Colonic mucosa (tissue), 1 donor: ENCODE measurements around a stretch of chr22.

- PRO-cap, result bidirectional peak, plus-strand start at chr22:42301051, minus-strand start at chr22:42300752
These were observed 30.4 kb upstream of the TCF20 start for GRCh38 chr22:42300562-42301552.

DNA sequence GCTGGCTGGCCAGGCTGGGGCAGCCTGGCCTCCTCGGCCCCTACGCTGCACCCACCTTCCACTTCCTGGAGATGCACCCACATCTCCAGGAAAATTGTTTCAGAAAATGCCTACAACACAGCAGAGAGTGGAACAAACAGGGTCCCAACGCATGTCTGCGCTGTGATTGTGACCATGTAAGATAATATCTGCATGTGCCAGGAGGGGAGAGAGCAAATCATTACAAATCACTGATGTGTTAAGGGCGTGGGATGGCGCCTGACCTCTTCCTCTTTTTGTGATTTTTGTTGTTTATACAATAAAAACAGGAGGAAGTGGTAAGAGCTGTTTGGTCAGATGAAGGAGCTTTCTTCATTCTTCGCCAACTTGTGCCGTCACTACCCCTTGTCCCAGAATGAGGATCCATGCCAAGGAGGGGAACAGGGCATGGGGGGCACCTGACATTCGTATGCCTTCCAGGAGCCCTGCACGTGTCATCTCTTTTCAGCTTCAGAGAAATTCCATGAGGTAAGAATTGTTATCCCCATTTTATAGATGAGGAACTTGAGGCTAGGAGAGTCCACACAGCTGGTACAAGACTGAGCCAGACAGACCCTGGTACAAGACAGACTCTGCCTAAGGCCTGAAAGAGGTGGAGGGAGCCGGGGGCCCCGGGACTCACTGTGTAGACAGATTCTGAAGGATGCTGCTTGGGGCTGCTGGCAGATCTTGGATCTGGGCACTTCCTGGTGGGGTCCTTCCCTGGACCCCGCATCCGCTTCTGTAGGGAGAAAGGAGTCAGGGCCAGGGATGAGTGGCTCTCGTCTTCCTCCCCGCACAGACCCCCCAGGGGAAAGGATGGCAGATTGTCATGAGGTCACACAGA is 34.8 kb downstream of the NFAM1 start:
- PRO-cap, result no peak

DNA sequence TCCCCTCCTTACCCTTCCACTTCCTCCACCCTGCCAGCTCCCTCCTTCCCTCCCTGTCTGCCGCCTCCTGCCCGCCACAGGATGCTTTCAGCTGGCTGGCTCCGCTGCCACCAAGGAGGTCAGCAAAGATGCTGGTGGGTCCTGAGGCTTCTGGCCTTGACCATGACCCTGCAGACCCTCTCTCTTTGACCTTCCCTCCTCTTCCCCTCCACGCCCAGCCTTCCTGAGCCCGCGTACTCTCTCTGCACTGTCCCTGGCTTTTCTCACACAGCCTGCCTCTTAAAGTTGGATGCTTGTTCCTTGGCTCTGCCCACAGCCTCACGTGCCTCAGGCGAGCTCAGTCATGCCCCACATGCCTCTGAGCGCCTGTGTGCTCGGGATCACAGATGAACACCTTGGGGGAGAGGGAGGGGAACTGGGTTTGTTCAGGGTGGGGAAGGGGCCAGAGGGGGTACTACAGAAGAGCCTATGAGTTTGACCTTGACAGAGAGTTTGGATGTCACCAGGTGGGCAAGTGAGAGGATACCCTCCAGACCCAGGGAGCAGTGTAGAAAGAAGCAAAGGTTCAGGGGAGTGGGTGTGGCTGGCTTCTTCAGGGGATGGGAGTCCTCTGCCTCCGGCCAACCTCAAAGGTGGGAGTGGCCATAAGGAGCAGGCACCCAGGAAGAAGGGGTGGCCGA is 6.6 kb downstream of the NFAM1 start:
- PRO-cap, result no peak

- PRO-cap, result no peak
These were observed 27.5 kb upstream of the NFAM1 start for GRCh38 chr22:42459721-42460146.

DNA sequence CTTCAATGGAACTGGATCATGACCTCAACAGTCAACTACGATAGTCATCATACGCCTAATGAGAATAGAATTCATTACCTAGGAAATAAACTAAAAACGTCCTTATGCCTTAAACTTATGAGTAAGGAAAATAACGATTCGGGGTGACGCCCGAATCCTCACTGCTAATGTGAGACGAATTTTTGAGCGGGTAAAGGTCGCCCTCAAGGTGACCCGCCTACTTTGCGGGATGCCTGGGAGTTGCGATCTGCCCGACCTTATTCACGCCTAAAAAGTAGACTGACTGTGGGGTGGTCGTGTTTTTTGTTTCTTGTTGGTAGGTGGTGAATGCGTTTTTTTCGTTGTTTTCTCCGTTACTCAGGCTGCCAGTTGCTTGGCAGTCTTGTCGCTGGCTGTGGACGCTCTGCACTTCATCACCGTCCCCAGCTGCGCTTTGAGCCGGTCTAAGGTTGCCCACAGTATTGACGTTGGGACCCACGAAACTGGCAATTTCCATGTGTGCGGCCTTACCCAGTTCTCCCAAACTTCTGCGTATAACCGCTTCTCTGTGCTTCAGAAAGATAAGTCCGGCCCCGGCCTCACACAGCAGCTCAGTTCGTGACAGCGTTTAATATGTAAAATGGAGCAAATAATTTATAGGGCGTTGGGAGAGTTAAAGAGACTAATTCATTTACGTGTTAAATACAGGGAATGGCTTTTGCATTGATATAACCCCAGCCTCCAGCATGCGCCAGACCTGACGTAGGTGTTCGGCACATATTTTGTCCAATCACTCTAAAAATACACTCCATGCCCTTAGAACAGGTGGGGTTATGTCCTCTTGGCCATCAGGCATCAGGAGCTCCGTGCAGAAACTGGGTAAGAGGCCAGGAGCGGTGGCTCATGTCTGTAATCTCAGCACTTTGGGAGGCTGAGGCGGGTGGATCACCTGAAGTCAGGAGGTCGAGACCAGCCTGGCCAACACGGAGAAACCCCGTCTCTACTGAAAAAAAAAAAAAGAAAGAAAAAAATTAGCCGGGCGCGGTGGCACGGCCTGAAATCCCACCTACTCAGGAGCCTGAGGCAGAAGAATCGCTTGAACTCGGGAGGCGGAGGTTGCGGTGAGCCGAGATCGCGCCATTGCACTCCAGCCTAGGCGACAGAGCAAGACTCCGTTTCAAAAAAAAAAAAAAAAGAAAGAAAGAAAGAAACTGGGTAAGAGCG is 858 bp upstream of the POLDIP3 start:
- PRO-cap, result bidirectional peak, plus-strand start at position 136 of the sequence, minus-strand start outside the sequence

DNA sequence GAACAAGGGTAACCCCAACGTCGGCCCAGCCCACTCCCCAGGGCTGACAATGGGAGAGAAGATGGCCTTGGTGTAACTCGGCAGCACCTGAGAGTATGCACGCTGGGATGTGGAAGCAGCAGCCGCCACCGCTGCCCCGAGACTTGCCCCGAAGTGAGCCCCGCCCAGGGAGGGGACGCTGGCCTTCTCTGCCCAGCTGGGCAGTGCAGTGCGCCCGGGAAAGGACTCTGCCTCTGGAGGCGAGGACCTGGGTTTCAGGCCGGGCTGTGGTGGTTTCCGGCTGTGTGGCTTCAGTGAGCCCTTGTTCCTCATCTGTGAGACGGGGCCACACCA is 8.6 kb upstream of the POLDIP3 start:
- PRO-cap, result no peak

DNA sequence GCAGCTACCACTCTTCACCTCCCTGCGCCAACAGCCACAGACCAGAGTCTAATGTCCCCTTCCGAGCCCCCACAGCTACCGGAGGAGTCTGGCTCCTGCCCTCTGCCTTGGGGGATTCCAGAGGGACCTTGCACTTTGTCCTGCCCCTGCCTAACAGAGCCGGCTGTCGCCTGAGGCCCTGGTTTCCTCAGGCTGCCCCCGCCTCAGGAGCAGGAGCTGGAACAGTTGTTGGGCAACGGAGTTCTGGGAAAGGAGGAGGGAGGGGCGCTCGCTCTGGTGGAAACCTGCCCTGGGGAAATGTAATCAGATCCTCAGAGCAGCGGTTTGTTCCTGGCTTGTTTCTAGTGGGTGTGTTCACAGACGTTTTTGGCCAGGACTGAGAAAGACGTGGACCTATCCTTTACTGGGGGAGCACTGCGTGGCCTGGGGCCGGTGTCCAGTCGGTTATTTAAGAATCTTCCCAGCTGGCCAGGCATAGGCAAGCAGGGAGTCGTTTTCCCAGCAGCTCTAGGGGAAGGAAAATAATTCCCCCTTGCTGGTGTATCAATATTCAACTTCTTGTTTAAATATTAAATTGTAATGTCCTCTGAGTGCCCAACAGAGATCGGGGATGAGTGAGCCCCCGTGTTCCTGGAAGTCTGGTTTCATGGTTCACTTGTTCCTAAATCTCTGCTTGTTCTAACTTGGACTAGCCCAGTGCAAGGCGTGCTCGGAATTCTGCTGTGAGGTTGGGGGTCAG is 32.2 kb downstream of the A4GALT start:
- PRO-cap, result no peak

- PRO-cap, result no peak
These were observed 1.8 kb downstream of the A4GALT start for GRCh38 chr22:42718605-42719544.

- PRO-cap, result no peak
These were observed 523 bp downstream of the A4GALT start for GRCh38 chr22:42719984-42720709.

GRCh38 chr22:42759204-42759703 is 38.6 kb upstream of the A4GALT start:
- PRO-cap, result no peak

DNA sequence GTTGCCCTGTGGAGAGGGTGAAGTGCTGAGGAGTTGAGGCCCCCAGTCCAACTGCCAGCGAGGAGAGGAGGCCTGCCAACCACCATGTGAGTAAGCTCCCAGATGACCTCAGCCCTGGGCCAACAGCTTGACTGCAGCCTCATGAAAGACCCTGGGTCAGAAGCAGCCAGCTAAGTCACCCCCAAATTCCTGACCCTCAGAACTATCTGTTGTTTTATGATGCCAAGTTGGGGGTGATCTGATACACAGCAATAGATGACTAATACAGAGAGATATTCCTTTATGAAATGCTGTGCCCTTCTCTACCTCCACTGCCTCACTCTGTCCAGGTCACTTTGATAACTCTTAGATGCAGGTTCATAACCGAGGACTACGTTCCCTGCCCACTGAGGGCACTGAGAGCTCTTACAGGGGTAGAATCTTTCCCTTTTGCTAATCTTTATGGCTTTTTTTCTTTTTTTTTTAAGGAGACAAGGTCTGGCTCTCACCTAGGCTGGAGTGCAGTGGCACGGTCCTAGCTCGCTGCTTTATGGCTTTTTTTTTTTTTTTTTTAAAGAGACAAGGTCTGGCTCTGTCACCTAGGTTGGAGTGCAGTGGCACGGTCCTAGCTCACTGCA is 7.9 kb downstream of the ARFGAP3 start:
- PRO-cap, result no peak

DNA sequence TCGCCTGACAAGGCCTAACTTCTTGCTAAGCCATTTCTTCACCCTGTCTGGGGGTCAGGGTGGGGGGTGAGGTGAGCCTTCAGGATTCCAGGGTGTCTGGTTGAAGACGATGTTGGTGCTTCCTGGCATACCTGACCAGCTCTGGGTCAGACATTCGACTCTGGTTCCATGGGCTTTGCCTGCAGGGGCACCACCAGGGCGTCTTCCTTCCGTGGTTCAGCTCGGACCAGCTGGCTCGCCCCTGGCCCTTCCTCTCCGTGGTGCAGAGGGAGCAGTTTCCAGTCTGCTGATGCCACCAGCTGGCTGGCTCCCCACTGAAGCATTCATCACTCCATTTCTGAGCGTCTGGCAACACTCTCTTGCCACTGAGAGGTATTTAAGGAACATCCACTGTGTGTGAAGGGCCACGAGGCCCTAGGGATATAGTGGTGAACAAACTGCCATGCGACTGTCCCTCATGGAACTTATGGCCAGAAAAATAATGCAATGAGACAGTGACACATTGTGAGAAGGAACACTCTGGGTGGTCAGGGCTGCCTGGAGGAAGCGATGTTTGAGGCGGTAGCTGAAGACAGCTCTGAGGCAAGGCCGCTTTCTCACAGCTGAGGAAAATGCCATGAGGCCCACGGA is 44.7 kb upstream of the ARFGAP3 start:
- PRO-cap, result no peak

- PRO-cap, result no peak
These were observed 37.5 kb downstream of the PACSIN2 start for GRCh38 chr22:42977170-42978198.

DNA sequence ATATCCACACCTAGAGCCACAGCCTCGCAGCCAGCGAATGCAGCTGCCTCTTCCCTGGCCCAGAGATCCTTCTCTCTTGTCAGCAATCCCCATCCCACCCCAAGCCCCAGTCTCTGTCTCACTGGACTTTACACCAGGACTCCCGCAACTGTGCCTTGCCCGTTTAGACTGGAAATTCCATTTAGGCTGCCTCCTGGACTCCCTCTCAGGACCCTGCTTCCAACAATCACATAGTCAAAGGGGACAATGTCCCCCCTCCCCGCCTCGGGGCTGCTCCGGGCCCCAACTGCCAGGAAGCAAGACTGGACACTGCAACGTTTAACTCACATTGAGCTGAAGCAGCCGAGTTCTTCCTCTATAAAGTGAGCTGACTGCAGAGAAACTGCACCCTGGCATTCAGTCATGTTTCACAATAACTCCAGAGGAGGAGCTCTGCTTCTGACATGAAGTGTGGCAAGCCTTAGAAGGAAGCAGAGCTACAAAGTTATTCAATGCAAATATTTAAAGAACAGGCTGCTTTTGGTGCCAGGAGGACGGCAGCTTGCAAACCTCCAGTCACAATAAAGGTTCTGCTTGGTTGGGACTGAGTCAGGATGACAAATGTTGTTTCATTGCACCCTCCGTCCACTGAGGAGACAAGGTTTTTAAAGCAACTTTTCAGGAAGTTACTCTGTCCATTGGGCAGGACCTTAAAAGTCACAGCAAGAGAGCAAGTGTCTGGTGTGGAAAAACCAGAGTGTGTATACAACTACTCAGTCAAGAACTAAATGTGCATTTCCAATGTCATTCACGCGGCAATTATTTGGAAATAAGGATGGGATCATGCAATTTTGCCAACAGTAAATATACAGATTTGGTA is 19.9 kb downstream of the PACSIN2 start:
- PRO-cap, result bidirectional peak, plus-strand start at position 692 of the sequence, minus-strand start at position 384 of the sequence

DNA sequence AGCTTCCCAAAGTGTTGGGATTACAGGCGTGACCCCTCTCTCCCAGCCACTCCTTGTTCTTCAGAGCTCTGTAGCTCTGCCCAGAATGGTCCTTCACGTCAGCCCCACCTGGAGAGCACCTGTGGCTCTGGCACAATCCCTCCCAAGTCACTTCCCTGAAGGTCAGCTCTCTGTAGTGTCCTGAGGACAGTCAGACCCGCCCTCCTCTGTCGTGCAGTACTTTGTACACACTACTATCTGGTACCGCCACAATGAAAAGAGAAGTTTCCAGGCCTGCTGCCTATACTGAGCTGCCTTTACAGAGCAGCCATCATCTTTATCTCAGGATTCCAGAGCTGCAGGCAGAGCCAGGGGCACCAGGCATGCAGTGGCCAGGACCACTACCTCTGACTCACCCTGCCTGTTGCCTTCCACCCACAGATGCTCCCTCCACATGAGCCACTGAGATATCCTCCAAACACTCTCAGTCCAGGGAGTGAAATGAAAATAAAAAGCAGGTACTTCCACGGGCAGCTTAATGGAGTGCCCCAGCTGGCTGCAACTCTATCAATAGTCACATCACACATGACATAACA is 7.4 kb downstream of the PACSIN2 start:
- PRO-cap, result bidirectional peak, plus-strand start at position 251 of the sequence, minus-strand start at position 149 of the sequence

- PRO-cap, result no peak
These were observed 10.1 kb upstream of the PACSIN2 start for GRCh38 chr22:43024984-43025484.

DNA sequence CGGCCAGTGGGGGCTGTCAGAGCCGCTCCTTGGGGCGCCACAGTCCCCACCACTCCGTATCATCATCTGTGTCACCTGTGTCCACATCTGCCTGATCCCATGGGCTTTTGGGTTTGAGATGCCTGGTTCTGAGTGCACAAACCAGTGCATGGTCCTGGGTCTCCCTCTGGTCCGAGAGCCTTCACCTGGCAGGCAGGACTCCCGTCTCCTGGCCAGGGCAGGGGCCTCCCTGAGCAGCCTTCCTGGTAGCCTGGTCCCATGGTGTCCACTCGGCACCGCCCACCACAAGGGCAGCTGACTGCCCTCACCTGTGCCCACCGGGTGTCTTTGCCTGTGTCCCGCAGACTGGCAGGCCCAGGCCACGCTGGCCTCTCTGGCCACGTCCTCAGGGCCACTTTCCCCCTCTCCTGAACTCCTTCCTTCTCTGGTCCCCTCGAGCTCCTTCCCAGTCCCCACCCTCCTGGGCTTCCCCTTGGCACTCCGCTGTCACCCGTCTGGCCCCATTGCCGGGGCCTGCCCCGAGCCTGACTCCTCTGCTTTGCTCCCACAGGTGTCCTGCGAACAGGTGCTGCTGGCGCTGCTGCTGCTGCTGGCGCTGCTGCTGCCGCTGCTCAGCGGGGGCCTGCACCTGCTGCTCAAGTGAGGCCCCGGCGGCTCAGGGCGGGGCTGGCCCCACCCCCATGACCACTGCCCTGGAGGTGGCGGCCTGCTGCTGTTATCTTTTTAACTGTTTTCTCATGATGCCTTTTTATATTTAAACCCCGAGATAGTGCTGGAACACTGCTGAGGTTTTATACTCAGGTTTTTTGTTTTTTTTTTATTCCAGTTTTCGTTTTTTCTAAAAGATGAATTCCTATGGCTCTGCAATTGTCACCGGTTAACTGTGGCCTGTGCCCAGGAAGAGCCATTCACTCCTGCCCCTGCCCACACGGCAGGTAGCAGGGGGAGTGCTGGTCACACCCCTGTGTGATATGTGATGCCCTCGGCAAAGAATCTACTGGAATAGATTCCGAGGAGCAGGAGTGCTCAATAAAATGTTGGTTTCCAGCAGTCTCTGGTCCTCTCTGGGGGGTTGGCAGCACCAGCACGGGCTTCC is 14.2 kb downstream of the MCAT start:
- PRO-cap, result unidirectional peak, minus-strand start at position 641 of the sequence

GRCh38 chr22:43162478-43163393 is 11.4 kb downstream of the TSPO start:
- PRO-cap, result no peak

DNA sequence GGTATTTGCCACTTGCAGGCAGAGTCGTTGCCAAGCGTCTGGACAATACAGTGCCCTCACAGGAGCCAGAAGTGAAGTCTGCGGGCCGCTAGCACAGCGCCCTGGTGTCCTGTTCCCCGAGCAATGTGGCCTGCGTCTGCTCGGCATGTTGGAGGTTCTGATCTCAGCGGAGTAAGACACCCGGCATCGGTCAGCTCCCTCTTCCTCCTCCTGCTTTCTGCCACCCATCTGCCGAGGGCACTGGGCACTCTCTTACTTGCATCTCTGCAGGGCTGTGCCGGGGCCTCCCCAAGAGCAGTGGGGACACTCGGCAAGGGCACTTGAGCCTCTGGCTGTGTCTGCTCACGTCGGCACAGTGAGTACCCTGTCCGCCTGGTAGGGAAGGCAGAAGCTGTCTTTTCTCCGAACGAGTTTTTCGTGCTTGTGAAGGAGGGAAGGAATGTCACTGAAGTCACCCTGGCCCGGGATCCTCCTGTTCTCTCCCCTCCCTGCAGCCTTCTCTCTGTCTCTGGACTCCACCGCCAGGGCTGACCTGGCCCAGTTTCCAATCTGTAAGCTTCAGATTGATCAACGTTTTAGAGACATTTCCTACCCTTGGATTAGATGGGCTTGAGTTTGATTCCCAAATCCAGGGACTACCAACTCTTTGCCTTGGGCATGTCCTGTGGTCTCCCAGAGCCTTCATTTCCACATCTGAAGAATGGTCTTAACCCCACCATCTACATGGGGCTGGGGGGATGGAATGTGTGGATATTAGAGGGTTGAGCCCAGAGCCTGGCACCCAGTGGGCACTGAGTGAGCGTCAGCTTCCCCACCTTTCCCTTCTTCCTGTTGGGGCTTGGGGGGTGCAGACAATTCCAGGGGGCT is 10.7 kb upstream of the TTLL12 start:
- PRO-cap, result no peak

- PRO-cap, result no peak
These were observed 53.5 kb downstream of the SCUBE1 start for GRCh38 chr22:43289468-43290189.